Camera-type eye (tissue), 1 donor: Measurements from ENCODE around the gene C7orf57.

GRCh38 chr7:47940316-47941086, 7.8 kb downstream of the PKD1L1 start:
- RAMPAGE, long total RNA = no peak

DNA sequence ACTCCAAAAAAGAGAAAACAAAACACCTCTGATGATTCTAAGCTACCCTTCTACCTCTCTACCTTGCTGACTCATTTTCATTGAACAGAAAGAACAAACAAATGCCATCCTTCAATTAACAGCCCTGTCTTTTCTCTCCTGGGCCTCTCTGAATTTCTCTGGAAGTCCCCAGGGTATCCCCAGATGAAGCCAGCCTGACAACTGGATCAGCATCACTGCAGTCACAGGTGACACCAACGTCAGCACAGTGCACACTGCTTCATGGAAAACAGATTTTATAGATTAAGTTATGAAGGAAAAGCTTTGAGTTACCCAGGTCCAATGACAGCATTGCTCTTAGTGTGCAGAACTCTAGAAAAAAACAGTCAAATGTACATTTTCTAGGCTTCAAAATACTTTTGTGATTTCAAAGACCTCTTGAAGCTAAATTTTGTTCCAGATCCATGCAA, 5.6 kb downstream of the HUS1 start:
- RAMPAGE, long total RNA = no peak

GRCh38 chr7:47991654-47992387, 12.4 kb upstream of the HUS1 start:
- RAMPAGE, long total RNA = no peak

DNA sequence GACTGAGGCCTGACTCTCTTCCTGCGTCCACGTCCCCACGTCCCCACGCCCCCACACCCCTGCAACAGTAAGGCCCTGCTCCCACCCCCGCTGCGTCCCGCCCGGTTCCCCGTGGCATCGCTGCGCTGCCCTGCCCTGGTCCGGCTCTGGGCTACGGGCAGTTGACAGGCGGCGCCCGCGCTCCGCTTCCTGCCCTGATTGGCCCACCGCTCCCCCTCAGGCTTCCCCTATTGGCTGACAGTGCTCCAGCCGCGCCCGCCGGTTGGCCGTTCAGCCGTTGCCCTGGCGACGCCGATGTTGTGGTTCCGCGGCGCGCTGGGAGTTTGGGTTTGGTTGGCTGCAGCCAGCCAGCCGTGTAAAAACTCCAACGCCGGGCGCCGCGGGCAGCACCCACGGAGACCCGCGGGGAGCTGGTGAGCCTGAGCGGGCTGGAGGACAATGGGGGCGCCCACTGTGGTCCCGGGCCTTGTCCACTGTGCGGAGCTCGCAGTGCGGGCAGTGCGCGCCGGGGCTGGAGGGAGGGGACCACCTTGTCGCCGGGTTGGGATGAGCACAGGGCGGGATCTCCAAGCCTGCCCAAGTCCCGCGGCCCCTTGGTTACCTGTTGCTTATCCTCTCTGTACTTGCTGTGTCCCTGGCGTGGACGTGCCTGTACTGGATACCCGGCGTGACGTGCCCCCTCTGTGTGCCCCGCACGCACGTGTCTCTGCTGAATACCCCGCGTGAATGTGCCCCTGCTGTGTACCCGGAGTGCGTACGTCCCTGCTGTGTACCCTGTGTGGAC, at the start of gene C7orf57:
TSS of gene C7orf57 (plus strand) at position 326 of the 784 bp plus-strand sequence.
- RAMPAGE, long total RNA = no peak

DNA sequence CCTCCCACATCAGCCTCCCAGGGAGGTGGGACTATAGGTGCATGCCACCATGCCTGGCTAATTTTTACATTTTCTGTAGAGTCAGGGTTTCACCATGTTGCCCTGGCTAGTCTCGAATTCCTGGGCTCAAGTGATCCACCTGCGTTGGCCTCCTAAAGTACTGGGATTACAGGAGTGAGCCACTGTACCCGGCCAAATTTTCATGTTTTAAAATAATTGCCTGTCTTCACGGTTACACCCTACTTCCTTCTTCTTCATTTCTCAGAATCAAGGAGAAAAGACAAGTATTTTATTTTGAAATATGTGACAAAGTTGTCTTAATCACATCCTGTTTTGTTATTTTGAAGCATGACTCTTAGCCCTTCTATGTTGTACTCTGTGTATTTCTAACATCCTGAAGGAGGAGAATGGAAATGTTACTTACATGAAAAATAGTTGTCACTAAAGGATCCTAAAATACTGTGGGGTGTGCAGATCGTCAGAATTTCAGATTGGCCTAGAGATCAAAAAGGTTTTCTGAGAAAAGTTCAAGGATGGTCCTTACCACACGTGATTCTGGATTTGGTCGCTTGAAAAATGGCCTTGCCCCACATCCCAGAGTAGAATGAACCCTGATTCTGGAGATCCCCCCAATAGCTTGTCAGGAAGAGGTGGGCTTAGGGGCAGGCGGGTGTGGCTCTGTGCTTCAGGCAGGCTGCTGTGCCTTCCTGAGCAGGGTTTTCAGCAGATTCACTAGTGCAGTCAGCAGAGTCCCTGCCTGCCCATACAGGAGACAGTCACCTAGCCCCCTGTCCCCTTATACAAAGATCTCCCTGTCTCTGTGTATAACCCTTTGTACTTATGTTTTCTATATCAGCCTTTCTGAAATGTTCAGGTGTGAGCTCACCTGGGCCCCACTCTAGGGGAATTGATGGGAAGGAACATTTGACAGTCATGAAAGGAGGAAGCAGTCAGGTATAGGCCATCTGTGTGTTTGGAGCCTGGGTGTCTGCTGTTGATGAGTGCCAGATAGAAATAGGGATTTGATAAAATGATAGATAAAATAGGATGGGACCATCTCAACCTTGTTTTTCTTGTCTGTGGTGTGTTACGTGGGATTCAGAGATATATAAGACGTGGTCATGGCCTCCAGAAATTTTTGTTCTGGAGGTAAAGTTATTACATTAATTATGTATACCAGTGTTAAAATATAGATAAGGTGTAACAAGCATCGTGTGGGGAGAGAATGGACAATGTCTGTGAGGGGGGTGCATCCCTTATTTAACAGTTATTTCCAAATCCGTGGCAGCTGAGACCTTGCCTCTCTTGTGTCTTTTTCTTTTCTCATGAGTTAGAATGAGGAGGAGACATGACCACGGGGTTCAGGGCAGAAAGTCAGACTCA, 8.8 kb downstream of the UPP1 start:
- RAMPAGE, long total RNA = no peak

DNA sequence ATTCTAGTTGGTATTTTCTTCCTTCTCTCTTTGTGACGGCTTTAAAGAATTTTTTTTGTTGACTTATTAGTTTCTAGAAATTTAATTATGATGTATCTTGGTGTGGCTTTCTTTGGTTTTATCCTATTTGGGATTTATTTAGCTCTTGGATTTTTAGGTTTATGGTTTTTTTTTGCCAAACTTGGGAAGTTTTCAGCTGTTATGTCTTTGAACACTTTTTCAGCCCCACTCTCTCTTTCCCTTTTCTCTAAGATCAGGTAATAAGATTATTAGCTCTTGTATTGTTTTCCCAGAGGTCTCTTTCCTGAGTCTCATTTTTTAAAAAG, 325.5 kb downstream of the ABCA13 start:
- RAMPAGE, long total RNA = no peak

- RAMPAGE, long total RNA = no peak
These were observed 1.1 kb downstream of the VWC2 start for GRCh38 chr7:49774496-49774971.

- RAMPAGE, long total RNA = no peak
These were observed 53.6 kb downstream of the SPATA48 start for GRCh38 chr7:50149300-50149680.

GRCh38 chr7:50337246-50338058, 32.9 kb downstream of the IKZF1 start:
- RAMPAGE, long total RNA = no peak

GRCh38 chr7:50360218-50360986, 55.9 kb downstream of the IKZF1 start:
- RAMPAGE, long total RNA = no peak

DNA sequence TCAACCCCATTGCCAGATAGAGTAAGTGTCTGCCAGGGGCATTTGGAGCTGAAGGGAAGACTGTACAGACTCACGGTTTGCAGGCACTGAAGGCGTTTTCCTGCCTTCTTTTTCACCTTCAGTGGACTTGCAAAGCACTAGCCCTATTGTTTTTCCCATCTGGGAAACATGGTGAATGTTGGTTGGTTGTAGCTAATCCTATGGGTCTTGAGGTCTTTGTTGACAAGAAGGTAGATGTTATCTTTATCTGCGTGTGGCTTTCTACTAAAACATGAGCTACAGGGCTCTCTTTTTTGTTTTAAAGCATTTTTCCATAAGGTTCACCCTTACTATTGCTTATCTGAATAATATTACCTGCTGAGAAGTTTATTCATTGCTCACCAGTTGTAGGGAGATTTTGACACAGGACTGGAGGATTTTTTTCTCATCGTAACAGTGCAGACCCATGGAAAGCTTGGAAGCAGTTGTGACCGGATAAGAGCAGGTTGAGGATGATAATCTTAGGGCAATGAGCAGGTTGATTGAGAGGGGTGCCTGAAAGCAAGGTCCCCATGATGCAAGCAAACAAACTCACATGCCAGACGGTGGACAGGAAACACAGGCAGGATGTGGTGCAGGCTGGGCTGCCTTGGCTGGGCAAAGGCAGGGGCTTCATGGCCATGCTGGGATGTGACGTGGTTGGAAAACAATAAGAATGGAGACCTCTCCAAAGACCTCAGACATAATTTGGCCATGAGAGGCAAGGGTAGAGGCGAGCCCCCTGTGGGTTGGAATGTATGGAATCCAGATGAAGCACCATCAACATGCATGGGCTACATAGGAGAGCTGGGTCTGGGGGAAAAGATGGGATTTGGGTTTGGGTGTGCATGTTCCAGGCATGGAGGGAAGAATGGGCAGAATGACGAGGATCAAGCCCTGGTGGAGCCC, 58.1 kb downstream of the IKZF1 start:
- RAMPAGE, long total RNA = no peak

- RAMPAGE, long total RNA = no peak
These were observed 1.1 kb downstream of the FIGNL1 start for GRCh38 chr7:50449054-50449471.

GRCh38 chr7:50502163-50502760, 52.1 kb upstream of the FIGNL1 start:
- RAMPAGE, long total RNA = no peak

DNA sequence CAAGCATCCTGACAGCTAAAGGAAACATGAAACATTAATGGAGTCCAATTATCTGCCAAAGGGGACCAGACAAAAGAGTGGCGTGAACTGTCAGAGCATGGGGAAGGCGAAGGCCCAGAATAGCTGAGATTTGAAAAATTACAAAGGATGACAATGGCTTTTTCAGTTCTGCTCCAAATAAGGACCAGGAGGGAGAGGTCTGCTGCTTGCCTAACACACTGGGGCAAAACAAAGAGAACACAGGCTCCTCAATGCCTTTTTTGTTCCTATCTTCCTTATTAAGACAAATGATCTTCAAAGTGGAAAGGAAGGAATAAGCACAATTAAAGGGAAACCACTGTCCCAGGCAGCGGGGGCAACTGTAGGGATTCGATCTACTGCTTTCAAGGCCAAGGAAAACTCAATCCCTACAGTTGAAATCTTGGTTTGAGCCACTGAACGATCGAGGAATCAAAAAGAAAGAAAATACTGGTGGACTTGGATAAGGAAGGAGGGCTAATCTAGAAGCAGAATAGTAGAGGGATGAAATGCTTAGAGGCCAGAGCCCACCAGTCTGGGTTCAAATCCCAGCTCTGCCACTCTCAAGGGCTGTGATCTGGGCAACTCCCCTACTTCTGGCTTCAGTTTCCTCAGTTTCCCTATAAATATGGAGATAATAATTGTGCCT, 91.8 kb downstream of the GRB10 start:
- RAMPAGE, long total RNA = no peak

DNA sequence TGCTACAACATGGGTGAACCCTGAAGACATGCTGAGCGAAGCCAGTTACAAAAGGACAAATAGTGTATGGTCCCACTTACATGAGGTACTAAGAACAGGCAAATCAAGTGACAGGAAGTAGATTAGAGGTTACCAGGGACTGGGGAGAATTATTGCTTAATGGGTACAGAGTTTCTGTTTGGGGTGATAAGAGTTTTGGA, 85.8 kb downstream of the GRB10 start:
- RAMPAGE, long total RNA = no peak

DNA sequence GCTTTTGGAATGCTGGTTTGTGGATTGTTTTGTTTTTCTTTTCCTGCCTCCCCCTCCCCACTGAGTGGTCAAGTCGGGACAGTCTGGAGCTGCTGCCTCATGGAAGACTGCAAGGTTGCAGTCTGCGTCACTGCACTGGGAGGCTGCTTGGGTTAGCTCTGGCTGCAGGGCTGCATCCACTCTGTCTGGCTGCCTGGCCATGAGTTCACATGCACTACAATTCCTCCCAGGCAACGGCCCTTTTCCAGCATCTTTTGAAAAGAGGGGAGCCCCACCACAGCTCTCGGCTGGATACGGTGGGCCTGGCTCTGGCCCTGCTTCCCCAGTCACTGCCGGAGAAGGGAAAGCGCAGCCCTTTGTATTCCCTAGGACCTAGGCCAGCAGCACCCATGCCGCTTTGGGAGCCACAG, 80.7 kb downstream of the GRB10 start:
- RAMPAGE, long total RNA = no peak

- RAMPAGE, long total RNA = no peak
These were observed 11.4 kb downstream of the GRB10 start for GRCh38 chr7:50771146-50771888.

GRCh38 chr7:51263546-51264196, 52.9 kb downstream of the COBL start:
- RAMPAGE, long total RNA = no peak

DNA sequence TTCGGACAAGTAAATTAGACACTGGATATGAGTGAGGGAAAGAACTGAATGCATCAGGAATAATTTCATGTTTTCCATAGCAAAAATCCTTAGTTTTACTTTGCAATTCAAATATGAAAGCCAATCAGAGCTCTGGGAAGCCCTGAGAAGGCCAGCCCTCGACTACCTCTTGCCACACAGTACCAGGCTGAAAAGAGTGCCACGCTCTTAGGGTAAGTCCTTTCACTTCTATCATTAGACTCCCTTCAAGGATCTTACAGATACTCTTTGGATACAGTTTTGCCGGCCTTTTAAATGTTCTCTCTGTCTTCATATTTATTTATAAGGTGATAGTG, 1.9 kb downstream of the COBL start:
- RAMPAGE, long total RNA = no peak

GRCh38 chr7:51327521-51327865, 10.9 kb upstream of the COBL start:
- RAMPAGE, long total RNA = no peak